Urinary bladder (tissue), 3 donors: Measurements from ENCODE around the genes KCNMB1 and FBXW11.

- PRO-cap, result no peak
- RAMPAGE, long total RNA, result no peak
Observed at GRCh38 chr5:170313318-170313923, 15.8 kb upstream of the LCP2 start.

DNA sequence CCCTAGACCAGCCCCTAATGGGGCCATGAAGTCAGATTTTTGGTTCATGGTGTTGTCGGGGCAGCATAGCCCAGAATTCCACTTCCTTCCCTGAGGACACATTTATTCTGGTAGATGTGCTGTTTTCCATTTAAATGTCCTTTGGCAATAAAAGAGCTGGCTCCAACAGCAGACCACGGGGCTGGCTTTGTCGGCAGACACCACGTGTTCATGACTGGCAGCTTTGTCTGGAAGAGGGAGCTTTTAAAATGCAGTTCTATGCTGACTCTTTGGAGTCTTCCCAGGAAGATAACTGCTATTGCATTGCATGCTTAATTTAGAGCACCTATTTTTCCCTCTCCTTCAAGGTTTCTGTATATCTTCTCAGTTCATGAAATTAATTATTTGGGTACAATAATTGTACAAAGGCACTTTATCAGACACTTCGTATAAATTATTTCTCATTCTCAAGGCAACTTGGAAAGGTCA, 17.7 kb upstream of the LCP2 start:
- PRO-cap, result unidirectional peak, minus-strand start at position 143 of the sequence
- RAMPAGE, long total RNA, result no peak

GRCh38 chr5:170388883-170389908, at the start of gene KCNMB1:
Gene KCNMB1 (minus strand): TSS chr5:170389367.
- PRO-cap, result bidirectional peak, plus-strand start at chr5:170389023, minus-strand start at chr5:170388724; bidirectional peak, plus-strand start at chr5:170389490, minus-strand start at chr5:170389380
- RAMPAGE, long total RNA, result no peak

- PRO-cap, result no peak
- RAMPAGE, long total RNA, result no peak
Observed at GRCh38 chr5:171389538-171390211, 2.0 kb downstream of the NPM1 start.

- PRO-cap, result no peak
- RAMPAGE, long total RNA, result no peak
Observed at GRCh38 chr5:171420792-171421419, 1.5 kb downstream of the FGF18 start.

DNA sequence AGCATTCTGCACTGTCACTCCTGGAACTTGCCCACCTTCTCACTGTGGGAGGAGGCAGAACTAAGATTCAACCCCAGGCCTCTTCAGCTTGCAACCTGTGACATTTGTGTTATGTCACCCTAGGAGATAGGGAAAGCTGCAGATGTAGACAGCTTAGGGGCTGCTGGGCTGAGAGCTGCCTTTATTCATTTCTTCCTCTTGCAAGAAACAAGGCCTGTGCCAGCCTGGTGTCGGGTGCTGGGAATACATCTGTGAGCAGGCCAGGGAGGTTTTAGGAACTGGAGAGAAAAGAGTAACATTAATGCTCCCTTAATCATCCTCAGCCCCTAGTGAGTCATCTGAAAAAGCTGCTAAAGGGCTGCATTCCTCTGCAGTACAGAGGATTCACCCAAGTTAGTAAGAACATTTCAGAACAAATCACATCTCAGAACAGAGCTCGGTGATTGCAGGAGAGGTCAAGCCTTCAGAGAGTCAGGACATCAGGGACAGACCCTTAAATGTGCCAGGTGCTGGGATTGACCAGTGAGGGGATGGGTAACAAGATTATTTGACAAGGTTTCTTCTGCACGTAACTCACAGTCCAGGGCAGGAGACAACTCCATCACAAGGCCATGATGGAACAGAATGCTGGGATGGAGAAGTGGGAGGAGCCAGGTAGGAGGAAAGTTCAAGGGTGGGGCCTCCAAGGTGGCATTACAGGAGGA, 101.9 kb downstream of the FGF18 start:
- PRO-cap, result no peak
- RAMPAGE, long total RNA, result no peak

DNA sequence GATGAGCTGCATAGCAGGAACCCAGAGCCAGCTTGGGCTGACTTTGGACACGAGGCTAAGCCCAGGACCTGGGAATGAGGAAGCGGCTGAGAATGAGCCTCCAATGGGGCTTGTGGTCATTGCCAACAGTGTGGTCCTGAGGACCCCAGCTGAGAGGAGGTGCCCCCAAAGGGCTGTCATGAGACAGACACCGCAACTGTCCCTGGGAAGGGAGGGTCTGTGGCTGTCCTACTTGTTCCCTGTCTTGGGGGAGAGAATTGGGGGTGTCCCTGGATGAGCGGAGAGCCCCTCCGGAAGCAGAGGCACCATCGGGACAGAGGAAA, 159.9 kb upstream of the SMIM23 start:
- PRO-cap, result no peak
- RAMPAGE, long total RNA, result no peak

- PRO-cap, result no peak
- RAMPAGE, long total RNA, result no peak
Observed at GRCh38 chr5:171999366-172000605, 6.7 kb downstream of the FBXW11 start.

DNA sequence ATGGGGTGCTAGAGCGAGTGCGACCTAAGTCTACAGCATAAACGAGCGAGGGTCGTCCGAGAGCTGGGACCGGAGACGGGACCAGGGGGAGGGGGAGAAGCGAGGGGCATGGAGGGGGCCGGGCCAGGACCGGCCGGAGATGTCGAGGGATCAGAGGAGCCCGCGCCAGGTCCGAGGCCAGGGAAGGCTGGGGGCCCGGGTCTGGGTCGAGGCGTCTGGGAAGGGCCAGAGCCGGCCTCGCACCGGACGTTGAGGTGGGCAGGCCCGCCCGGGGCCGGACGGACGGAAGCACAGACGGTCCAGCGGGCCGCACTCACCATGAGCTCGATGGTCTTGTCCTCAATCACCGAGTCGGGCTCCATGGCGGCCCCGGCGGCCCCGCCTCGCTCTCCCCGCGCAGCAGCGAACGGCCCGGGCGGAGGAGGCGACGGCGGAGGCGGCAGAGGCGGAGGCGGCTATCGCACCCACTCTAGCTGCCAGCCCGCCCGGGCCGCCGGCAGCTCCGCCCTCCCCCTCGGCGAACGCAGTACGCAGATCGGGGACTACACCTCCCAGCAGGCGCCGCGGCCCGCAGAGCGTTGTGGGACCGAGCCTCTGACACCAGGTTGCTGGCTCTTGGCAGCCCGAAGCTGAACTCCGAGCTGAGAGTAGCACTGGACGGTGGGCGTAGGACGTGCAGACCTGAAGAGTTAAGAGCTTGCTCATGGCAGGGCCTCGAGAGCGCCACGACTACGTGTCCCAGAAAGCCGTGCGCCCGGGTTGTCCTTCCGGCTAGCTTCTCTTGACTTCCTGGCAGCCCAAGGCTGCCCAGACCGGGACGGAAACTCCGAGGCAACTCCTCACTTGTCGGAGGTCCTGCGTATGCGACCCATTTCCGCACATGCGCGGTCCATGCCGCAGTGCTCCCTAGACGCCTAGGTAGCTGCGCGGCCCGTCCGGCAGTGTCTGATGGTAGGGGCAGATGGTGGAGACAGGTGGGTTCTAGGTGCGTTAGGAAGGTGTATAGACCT, at the start of gene FBXW11:
TSS of gene FBXW11 (minus strand) at position 498 of the 1,010 bp plus-strand sequence.
- PRO-cap, result bidirectional peak, plus-strand start at position 573 of the sequence, minus-strand start at position 504 of the sequence; bidirectional peak, plus-strand start at position 810 of the sequence, minus-strand start at position 783 of the sequence
- RAMPAGE, long total RNA, result no peak

- PRO-cap, result no peak
- RAMPAGE, long total RNA, result no peak
Observed at GRCh38 chr5:172052838-172053249, 46.4 kb upstream of the FBXW11 start.

DNA sequence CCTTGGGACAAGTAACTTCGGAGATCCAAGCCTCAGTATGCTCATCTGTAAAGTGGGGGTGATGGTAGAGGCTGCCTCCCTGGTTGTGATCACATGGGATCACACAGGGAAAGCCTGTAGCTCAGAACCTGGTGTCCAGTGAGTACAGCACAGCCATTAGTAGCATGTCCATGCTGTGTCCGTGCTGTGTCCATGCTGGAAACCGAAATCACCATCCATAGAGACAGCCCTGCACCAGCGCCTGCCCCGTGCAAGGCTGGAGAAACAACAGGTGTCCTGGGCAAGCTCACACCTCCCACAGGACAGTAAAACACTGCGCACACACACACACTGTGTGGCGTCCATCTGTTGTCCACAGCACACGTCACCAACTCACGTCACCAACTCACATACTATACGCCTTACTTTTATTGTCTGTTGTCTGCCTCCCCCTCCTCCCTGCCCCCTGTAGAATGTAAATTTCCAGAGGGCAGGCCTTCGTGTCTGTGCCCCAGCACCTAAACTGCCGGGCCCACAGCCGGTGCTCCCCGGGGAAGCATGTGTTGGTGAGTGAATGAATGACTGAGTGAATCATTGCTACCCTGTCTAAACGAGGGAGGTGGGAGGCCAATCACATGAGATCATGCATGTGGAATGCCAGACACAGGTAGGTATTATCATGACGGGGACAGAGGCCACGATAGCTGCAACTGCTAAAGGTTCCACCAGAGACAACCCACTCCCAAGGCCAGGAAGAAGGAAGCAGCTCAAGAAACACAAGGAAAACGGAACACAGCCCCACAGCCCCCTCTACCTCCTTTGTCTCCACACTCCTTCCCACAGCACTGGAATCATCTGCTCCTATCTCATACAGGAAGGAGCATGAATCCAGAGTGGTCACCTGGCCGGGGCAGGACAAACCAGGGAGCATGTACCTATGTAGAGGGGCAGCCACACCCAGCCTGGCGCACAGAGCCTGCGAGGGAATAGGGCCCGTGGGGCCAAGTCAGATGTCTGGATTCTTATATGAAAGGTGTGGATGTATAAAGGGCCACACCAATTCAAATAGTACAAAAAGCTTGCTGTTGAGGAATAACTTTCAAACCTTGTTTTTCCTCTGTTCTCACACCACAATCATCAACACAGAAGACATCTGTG, 42.0 kb downstream of the STK10 start:
- PRO-cap, result no peak
- RAMPAGE, long total RNA, result no peak

- PRO-cap, result no peak
- RAMPAGE, long total RNA, result no peak
Observed at GRCh38 chr5:172353724-172354270, 70.2 kb upstream of the UBTD2 start.

DNA sequence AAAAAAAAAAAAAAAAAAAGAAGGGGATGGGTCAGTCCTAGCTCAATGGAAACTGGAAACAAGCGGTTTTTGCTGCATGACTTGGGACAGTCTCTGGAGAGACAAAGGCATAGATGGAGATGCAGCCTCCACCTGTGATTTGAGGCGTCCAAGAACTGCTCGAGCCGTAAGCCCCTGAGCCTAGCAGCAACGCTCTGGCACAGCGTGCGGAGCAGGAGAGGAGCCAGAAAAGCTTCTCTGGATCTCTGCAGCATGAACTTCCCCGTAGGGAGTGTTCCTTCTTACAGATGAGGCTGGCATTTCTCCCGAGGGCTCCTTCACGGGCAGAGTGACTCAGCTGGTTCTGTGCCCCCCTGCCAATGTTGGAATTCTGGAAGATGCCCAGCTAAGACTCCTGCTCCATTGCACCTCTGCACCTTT, 39.9 kb downstream of the SH3PXD2B start:
- PRO-cap, result no peak
- RAMPAGE, long total RNA, result no peak

DNA sequence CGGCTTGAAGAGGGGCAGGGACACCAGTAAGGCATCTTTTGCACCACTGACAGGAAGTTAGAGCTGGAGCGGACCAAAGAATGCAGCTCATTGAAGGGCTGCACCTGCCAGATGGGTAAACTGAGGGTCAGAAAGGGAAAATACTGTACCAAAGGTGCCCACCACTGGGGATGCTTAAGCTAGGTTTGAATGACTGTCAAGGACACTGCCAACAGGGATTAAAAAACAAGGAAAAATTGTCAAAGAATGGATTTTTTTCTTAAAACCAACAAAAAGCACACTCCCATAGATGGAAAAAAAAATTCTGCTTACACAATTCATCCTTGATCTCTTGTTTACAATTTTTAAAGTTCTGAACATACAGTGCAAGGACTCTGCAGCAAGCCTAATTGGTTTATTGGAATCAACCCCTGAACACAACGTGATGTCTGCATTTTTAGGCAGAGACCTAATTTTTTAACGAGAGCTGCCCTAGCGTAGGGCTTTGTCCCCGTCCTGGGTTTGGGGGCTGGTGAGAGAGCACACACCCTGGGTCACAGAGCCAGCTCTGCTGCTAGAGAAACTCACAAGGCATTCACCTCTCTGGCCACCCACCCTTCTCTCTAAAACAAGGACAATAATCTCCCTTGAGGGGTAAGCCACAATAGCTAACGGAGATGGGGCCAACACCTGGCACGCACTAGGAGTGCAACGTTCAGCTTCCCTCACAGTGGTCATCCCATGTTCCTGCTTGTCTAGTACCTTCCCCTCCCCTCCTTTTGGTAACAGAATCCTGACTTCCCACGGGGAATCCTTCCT, 28.3 kb downstream of the SH3PXD2B start:
- PRO-cap, result unidirectional peak, plus-strand start at position 451 of the sequence; unidirectional peak, plus-strand start at position 493 of the sequence
- RAMPAGE, long total RNA, result no peak

- PRO-cap, result bidirectional peak, plus-strand start at chr5:172437788, minus-strand start at chr5:172437523
- RAMPAGE, long total RNA, result no peak
Observed at GRCh38 chr5:172437323-172438076, 16.8 kb downstream of the SH3PXD2B start.

DNA sequence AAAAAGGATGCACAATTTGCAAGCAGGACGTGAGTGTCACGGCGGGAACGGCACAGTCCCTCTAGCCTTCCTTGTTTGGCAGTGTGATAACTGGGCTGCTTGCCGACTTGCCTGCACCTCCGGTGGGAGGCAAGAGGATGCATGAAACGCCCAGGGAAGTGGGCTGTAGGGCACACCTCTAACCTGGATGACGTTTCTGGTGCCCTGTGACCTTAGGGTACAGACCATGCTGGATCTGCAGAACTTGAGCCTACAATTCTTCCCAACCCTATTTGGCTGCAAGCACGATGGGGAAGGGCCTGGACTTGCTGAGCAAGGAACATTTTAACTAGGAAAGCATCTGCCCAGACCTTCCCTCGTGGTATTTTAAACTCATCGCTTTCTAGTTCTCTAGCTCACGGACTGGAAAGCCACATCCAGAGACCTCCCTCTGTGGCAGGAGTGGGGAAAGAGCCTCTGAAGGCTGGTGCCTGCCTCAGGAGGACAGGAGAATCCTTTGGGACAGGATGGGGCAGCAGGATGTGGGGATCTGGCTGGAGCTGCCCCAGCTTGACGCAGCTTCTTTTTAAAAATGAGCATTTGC, 7.7 kb downstream of the SH3PXD2B start:
- PRO-cap, result bidirectional peak, plus-strand start at position 393 of the sequence, minus-strand start at position 296 of the sequence
- RAMPAGE, long total RNA, result no peak

DNA sequence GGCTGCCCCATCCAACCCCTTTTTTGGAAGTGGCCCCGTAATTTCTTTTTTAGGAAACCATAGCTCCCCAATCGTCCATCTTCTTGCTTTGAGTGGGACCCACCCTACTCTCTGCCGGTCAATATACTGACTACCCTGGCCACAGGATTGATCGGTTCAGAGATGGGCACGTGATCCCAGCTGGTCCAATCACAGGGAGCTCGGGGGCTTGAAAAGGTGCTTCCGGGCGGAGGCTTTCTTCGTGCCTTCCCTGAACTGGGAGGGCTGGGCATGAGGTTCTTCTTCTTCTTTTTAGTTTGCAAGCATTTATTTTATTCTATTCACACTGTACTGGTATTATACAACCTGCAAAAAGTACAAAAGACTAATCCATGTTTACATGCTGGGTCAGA, 78.8 kb upstream of the SH3PXD2B start:
- PRO-cap, result no peak
- RAMPAGE, long total RNA, result no peak

- PRO-cap, result unidirectional peak, plus-strand start at chr5:172585008
- RAMPAGE, long total RNA, result no peak
Observed at GRCh38 chr5:172584728-172585074, 56.4 kb upstream of the NEURL1B start.

GRCh38 chr5:172687784-172688594, 46.9 kb downstream of the NEURL1B start:
- PRO-cap, result no peak
- RAMPAGE, long total RNA, result no peak

DNA sequence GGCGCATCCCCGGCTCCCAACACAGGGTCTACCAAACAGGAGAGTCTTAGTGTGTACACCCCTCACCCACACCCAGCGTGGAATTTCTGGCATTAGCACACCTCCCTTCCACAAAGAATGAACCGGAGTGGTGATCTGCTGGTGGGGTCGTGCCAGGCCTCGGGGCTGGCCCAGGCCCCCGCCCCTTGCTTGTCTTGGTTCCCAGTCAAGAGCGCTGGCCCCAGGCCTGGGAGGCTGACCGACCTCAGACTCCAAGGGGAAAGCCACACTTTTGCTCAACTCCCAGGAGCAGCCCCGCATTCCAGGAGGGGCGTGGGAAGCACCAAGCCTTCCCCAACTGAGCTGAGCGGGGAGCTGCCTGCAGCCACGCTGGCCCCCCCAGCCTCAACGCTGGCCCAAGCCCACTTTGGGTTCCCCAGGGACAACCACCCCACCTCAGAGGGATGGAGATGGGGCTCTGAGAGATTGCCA, 55.4 kb downstream of the NEURL1B start:
- PRO-cap, result no peak
- RAMPAGE, long total RNA, result no peak